SUDHL5 (cell line): ENCODE results near the genes ZNRF1, LDHD and TMEM231.

GRCh38 chr16:73050648-73051337 is 2.9 kb upstream of the ZFHX3 start:
- PRO-cap = no peak

DNA sequence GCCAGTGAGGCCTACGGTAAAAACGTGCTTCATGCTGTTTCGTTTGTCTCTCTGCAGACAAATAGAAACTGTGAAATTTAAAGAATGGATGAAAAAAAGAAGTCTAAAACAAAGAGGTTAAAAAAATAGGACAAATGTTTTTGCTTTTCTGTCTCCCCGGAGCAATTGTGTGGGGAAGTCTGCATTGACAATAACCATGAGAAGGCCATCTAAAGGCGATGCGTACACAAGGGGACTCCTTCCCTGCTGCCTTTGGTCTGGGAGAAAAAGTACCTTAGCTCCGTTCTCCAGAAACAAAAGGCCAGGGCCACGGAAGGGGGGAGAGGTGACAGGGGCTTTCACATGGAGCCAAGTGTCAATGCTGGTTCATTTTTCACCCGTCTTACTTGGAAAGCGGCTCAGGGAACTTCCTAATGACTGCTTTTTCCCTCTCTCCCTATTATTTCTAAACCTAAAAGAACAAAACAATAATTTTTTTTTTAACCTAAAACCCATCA is 4.7 kb upstream of the ZFHX3 start:
- PRO-cap = no peak

DNA sequence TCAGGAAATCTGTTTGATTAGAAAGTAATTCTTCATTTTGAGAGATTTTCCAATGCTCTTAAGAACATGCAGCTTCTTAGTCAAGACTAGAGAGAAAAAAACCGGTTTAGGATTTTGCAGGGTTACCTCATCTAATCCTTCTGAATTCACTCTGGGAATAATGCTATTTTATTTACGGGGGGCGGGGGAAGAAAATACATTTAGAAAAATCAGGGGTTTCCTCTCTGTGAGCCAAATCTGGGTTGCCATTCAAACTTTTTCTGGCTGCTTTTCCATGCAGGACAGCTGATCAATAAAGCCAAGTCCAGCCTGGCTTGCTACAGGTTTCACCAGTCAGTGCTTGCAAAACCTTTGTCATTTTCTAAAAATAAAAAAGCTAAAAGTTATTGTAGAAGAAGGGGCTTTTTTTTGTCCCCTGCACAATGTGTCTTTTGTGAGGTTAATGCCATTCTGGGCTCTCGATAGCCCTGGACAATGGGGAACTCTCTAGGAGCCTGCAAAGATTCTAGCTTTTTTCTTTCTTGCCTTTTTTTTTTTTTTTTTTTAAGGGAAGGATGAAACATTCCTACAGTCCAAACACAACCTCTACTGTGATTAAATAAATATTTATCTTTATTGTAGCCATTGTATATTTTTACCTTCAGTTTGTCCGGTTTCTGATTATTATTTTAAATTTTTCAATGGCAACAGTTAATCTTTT is 13.1 kb upstream of the ZFHX3 start:
- PRO-cap = no peak

- PRO-cap = no peak
These were observed 19.2 kb upstream of the ZFHX3 start for GRCh38 chr16:73066959-73067639.

GRCh38 chr16:73848862-73849640 is 447.6 kb upstream of the PSMD7 start:
- PRO-cap = no peak

GRCh38 chr16:74296932-74297407 is 356 bp downstream of the PSMD7 start:
- PRO-cap = bidirectional peak, plus-strand start at chr16:74297280, minus-strand start at chr16:74297233; bidirectional peak, plus-strand start at chr16:74297609, minus-strand start at chr16:74297379

DNA sequence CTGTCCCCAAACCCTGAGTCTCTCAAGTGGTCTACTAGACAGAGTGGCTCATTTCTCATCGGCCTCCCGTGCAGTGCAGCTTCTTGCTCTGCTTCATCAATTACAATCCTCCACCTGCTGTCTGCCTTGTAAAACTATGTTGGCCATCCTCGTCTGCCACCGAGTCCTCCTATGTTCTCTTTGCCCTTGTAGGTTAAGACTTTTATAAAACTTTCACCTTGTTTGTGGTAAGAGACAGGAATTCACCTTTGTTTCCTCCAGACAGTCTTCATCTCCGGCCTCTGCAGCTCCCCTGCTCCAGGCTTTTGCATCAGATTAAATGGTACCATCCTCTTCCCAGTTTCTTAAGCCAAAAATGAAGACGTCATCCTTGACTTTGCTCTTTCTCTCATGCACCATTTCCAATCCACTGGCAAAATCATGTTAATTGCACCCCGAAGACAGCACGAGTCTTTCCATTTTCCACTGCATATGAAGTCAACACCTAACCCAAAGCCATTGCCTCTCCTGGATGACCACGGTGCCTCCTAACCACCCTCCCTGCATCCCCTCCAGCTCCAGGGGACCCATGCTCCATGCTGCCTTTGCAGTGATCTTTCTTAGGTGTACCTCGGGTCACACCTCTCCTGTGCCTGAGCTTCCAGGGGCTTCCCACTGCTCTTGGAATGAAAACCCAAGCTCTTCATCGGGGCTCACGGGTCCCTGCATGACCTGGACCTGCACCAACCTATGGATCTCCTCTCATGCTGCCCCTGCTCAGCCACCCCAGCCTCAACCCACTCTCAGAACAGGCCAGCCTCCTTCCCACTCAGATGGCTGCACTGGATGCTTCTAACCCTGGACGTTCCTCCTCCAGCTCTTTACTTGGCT is 22.3 kb downstream of the PSMD7 start:
- PRO-cap = no peak

DNA sequence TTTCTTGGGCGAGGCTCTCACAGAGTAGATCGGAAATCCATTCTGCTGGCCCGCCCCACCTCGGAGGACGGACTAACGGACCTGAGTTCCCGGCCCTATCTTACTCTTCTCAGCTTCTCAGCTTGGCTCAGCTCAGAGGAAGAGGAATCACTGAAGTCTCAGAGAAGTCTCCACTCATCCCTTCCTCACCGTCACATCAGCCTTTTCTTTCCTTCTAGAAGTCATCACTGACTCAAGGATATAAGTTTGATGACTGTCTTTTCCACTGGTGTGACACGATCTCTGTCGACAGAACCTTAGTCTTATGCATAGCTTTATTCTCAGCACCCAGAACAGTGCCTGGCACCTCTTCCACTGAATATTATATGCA is 7.5 kb upstream of the NPIPB15 start:
- PRO-cap = no peak

DNA sequence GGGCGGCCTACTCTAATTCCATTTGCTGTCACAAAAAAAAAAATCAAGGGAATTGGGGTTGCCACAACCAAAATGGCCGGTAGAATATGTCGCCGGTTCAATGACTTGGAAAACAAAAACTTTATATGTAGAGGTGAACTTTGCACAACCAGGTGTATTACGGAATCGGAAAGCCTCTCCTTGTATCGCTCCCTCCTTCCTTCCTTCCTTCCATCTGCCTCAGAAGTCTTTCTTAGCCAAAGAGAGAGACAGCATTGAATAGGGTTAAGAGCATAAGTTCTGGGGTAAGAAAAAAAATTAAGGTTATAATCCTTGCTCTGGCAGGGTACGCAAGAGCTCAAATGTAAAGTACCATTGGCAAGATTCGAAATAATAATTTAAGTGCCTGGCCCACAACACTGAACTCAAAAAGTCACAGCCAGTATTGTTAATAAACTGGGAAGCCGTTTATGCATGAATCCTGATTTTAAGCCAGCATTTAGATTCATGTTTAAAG is 469 bp upstream of the GLG1 start:
- PRO-cap = no peak

DNA sequence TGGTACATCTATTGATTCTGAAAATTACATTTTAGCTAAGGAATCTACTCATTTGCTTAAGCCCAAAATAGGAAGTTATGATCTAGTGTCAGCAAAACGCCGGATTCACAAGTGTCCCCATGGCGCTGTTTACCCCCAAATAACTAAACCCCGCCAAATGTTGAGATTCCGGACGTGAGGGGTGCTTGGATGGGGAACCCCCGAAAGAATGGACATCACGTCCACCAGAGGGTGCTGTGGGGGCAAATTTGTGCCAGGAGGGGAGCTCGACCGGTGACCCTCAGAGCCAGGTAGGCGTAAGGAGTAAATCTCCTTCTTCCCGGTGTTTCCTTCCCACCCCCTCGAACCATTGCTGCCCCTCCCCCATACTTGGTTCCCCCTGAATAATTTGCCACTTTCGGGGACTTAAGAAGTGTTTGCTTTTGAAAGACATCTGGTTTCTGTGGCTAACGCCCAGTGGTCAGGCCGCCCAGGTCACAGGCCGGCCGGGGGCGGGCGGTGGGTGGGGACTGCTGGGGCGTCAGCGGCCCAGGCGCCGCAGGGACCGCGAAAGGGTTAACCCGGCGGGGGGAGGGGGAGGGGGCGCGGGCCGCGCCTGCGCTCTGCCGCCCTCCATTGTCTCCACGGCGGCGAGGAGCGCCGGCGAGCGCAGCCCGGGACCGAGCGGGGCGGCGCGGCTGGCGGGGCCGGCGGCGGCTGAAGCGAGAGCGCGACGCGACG is at the start of gene ZNRF1:
ZNRF1 (plus strand) TSS at position 615 of the 720 bp plus-strand sequence.
- PRO-cap = bidirectional peak, plus-strand start at position 153 of the sequence, minus-strand start at position 140 of the sequence; unidirectional peak, plus-strand start at position 649 of the sequence

- PRO-cap = no peak
These were observed 3.7 kb downstream of the ZNRF1 start for GRCh38 chr16:75002475-75003062.

DNA sequence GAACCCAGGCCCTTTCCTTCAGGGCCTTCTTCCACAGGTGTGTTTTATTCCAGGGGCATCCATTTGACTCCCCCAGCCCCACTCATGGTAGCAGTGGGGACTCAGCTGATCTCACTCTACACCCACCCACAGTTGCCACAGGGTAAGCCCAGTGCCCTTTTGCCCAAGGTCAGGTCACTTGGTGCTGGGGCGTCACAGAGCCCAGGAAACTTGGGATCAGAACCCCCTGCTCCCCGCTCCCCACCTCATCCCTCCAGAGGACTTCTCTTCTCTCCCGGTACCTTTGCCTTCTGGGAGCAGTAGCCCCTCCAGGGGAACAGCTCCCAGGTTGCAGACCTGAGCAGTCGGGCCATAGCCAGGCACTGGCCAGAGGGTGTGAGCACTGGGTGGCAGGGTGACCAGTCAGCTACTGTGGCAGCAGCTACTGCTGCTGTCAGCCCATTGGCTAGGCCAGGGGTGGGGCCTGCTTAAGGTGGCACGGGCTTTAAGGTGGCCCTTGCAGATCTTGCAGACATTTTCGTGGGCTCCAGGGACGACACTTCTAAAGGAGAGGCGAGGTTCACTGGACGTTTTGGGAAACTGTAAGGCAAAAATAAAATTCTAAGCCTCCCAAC is at the start of gene LDHD:
LDHD (minus strand) TSS at position 413 of the 614 bp plus-strand sequence.
- PRO-cap = no peak

- PRO-cap = no peak
These were observed 1.5 kb upstream of the BCAR1 start for GRCh38 chr16:75252414-75253754.

DNA sequence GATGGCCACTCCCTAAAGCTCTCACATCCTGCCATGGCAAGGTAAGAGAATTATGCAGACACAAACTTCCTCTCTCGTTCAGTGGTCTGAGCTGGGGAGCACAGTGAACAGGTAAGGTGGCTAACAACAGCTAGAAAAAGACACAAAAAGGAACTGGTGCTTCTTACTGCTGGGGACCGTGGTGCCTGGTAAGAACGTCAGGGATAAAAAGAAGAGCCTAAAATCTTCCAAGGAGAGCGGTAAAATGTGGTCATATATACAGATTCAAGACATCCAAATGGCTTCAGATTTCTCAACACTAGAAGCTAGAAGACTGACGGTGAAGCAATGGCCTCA is 75.0 kb upstream of the BCAR1 start:
- PRO-cap = no peak

GRCh38 chr16:75457068-75457365 is 7.5 kb downstream of the TMEM170A start:
- PRO-cap = no peak

- PRO-cap = bidirectional peak, plus-strand start at chr16:75555984, minus-strand start at chr16:75555980
These were observed at the start of gene TMEM231 for GRCh38 chr16:75555686-75556725. TMEM231 (minus strand) TSS chr16:75556252.

DNA sequence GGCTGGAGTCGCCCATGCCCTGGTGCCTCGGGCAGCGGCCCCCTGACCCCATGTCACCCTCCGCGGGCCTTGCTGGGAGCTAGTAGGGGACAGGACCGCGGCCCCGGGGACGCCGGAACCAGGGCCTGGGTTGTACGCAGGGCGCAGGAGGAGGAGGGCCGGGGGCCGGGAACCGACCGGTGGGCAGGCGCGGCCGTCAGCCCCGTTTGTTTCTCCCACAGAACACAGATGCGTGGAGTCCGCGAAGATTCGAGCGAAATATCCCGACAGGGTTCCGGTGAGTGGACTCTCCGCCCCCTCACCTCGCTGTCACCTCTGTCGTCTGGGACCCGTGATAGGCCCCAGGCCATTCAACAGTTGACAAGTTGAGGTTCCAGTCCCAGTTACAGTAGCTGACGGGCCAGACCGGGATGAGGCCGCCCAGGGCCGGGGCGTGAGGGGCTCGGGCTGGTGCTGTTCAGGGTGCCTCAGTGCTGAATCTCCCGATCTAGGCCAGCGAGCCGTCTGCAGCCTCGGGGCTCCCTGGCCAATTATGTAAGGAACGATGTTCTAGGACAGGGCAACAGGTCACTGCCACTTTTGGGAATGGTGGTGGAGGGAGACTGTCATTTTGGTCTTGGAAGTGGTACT is 567 bp downstream of the GABARAPL2 start:
- PRO-cap = no peak

- PRO-cap = no peak
These were observed 9.5 kb downstream of the TERF2IP start for GRCh38 chr16:75656938-75657638.

DNA sequence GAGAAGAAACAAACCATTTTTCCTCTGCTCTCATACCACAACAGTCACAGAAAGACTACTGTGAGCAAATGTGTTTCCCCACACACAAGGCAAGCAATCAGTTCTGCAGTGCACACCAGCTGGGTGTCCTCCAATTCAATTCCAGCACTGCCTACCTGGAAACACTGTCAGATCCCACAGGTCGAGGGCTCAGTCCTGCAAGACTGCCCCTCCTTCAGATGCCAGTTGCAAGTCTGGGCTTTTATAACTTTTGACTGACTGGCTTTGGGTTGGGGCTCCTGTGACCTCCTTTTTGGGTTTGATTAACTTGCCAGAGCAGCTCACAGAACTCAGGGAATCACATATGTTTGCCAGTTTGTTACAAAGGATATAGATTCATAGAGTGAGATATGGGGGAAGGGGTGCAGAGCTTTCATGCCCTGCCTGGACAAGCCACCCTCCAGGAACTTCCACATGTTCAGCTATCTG is 14.3 kb downstream of the TERF2IP start:
- PRO-cap = no peak

GRCh38 chr16:75760971-75761457 is 34.7 kb upstream of the CPHXL start:
- PRO-cap = bidirectional peak, plus-strand start at chr16:75761404, minus-strand start at chr16:75761312